ENCODE data around the genes MED12 and GCNA.

DNA sequence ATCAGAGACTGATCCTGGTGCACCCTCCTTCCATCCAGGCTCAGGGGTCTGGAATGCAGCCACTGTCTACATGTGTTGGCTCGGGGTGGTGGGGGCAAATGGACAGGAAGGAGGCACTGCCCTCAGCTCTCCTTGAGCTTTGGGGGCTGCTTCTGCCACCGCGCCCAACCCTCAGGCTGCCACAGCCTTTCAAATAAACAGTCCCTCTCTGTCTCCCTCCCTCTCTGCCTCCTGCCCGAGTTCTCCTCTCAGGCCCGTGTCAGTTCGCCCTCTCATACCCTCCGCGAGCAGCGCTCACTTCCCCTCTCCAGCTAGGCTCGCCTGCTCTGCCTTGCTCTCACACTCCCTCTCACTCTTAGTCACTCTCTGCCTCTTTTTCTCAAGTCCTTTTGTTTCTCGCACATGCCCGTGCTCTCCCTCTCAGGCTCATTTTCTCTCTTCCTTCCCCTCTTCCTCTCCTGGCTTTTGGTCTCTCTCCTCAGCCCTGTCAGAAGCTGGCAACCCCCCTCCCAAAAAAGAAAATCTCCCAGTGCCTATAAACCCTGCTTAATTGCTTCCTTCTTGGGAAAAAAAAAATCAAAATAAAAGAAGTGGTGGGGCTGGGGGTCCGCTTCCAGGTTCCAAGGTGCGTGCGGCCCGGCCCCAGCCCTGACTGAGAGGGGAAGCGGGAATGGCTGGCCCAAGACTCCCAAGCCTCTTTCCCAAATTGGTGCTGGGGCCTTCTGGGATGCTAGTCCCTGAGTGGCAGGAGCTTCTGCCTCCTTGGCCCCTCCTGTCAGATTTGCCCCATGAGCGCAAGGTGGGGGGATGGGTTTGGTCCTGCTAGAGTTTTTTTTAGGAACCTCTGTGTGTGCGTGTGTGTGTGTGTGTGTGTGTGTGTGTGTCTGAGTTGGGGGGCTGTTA lies 3.4 kb downstream of the EFNB1 start:
- RRBS, result no CpG with 5 or more reads among the region's 19 CpGs

- RRBS, result no CpG with 5 or more reads among the region's 12 CpGs
Measured at GRCh38 chrX:69027319-69028196, 137.7 kb downstream of the PJA1 start.

DNA sequence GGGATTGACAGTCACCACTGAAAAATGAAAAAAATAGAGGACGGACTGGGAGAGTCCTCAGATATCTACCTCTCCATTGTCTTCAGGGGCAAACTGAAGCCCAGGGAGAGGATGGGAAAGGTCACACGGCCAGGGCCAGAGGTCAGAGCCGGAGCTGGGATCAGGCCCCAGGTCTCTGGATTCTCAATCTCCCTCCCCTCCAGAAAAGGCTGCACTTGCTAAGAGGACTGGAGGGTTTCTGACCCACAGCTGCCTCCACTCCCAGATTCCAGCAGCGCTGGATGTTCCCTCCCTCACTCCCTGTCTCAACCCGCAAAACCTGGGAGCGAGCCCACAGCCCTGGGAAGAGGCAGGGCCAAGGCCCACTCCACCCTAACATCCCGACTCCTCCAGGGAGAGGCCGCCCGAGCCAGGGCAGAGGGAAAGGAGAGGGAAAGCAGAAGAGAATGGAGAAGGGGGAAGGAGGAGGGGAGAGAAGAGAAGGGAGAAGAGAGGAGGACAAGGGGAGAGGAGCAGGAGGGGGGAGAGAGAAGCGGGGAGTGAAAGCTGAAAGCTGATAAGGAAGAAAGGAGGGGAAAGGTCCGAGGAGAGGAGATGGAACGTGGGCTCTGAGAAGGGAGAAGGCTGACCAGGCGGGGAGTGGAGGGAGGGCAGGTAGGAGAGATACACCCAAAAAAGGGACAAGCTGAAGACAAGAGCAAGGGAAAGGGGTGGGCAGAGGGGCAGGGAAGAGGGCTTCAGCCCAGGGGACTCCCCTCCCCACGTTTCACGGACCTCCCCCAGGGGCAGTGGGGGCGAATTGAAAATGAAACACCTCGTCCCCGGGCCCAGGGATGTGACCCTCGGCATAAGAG lies 120.1 kb upstream of the PJA1 start:
- RRBS, result no CpG with 5 or more reads among the region's 19 CpGs

DNA sequence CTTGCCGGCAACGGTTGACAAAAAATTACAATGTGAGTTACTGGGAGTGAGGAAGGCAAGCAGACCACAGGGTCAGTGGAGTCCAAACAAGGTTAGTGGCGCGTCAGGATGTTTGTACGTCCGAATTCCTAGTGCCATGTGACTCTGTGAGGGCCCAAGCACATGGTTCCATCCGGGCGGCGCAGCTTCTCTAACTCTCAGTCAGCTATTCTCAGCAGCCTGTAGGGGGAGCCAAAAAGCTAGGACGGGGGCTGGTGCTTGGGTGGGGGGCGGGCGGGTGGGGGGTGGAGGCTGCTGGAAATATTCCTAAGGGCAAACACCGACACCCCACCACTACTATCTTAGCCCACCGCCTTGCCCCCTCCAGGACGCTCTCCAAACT lies 677 bp upstream of the NALF2 start:
- RRBS, result no CpG with 5 or more reads among the region's 15 CpGs

- RRBS, result no CpG with 5 or more reads among the region's 7 CpGs
Measured at GRCh38 chrX:69506329-69506741, 2.2 kb downstream of the NALF2 start.

GRCh38 chrX:69555871-69557024 lies 52.1 kb downstream of the NALF2 start:
- RRBS, result 17% methylated on average over 2 of the region's 19 CpGs

DNA sequence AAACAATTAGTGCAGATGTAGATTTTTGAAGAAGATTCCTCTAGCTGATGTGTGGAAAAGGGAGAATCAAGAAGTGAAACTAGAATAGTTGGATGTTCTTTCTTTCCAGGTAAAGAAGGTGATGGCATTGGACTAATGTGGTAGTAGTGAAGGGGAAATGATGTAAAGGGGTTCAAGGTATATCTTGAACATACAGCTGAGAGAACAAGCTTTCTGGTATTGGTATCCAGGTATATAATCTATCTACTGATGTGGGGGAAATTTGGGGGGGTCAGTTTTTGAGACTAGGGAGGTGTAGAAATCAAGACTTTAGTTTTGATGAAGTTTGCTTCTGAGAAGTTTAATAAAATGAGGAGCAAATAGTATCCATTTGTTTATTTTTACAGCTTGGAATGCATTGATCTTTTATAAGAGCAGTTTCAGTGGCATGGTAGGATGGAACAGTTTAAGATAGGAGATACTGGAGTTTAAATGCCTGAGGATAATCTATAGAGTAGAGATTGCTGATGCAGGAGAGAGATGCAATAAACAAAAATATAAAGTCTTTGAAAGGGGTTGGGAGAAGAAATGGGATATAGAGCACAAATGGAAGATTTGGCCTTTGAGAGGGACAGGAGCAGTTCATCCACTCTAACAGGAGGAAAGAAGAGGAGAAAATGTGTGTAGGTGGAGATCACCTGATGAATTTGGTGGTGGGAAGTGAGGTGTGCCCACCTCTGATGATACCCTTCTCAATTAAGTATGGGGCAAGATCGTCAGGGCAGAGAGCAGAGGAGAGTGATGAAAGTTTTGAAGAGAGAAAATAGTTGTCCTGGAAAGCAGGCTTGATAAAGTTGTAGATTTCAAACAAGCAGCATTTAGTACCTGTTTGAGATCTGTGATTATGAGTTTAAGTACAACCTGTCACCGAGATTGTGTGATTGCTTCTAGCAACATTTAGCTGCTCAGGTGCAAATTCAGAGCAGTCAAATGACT lies 35.6 kb downstream of the EDA start:
- RRBS, result no CpG with 5 or more reads among the region's 2 CpGs

GRCh38 chrX:69990304-69990739 lies 59.4 kb downstream of the AWAT2 start:
- RRBS, result no CpG with 5 or more reads among the region's 5 CpGs

- RRBS, result no CpG with 5 or more reads among the region's 14 CpGs
Measured at GRCh38 chrX:70930302-70930841, 524 bp downstream of the SLC7A3 start.

- RRBS, result no CpG with 5 or more reads among the region's 1 CpG
Measured at GRCh38 chrX:71060543-71060970, 7.6 kb downstream of the SNX12 start.

DNA sequence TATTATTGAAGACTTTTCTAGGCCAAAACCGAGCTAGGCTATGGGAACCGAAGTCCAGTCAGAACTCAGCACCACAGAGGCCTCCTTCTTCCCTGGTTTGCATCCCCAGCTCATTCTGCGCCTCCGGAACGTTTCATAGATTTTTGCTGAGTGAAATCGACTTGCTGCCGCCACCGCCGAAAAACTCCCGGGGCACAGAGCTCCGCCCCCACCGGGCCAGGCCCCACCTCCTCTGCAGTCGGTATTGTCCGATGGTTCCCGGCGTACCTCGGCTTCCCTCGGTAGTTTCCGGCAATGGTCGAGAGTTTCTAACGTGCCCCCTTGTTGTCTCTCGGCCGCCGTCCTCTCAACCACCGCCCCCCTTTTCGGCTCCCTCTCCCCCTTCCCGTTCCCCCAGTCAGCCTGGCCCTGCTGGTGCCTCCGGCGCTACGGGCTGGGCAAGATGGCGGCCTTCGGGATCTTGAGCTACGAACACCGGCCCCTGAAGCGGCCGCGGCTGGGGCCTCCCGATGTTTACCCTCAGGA lies at the start of gene MED12:
MED12 (plus strand) TSS at position 284 of the 525 bp plus-strand sequence.
- RRBS, result 1% methylated on average over 18 of the region's 38 CpGs

- RRBS, result no CpG with 5 or more reads among the region's 14 CpGs
Measured at GRCh38 chrX:71128165-71129020, 10.0 kb downstream of the MED12 start.

GRCh38 chrX:71164129-71164583 lies 19.5 kb downstream of the NLGN3 start:
- RRBS, result 62% methylated on average over 4 of the region's 11 CpGs

DNA sequence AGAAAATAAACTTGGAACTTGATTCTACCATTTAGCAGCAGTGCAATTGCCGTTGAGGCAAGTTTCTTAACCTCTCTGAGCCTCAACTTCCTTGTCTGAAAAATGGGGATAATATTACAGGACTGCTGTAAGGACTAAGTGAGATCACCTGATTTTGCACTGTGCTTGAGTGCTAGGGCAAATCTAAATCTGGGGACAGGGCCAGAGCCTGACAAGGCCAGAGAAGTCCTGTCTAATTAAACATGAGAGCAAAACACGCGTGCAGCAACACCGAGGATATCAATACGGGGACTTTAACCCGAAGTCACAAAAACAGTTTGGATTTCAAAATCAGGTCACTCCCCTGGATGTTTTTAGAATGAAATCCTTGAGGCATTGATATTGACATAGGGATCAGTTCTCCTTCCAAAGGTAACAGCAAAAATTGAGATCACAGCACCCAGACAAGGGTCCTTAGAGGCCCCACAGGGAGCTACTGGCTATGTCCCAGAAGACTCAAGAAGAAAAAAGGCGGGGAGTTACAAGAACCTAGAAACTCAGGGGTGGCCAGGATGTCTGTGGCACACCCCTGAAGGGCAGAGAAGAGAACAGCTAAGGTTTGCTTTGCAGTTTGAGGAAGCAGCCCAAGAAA lies 5.6 kb upstream of the GJB1 start:
- RRBS, result no CpG with 5 or more reads among the region's 7 CpGs

DNA sequence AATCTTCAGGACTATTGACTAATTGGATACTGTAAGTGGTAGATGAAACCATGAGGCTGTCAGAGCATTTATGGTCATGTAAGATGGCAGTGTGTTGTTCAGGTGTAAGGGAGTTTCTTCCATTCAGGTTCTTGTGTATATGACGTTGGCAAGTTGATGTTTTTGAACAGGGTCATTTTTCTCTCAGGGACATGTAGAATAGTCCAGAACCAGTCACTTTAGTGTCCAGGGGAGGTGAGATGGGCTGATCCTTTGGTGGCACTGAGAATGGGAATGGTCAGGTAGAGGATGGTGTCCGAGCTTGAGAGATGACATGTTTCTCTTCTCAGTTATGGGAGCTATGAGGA lies 69.4 kb upstream of the OGT start:
- RRBS, result no CpG with 5 or more reads among the region's 2 CpGs

GRCh38 chrX:71577754-71578568 lies at the start of gene GCNA:
Gene GCNA (plus strand): TSS chrX:71578437.
- RRBS, result 94% methylated on average over 8 of the region's 50 CpGs

- RRBS, result no CpG with 5 or more reads among the region's 11 CpGs
Measured at GRCh38 chrX:71619037-71619683, 849 bp upstream of the CXCR3 start.

DNA sequence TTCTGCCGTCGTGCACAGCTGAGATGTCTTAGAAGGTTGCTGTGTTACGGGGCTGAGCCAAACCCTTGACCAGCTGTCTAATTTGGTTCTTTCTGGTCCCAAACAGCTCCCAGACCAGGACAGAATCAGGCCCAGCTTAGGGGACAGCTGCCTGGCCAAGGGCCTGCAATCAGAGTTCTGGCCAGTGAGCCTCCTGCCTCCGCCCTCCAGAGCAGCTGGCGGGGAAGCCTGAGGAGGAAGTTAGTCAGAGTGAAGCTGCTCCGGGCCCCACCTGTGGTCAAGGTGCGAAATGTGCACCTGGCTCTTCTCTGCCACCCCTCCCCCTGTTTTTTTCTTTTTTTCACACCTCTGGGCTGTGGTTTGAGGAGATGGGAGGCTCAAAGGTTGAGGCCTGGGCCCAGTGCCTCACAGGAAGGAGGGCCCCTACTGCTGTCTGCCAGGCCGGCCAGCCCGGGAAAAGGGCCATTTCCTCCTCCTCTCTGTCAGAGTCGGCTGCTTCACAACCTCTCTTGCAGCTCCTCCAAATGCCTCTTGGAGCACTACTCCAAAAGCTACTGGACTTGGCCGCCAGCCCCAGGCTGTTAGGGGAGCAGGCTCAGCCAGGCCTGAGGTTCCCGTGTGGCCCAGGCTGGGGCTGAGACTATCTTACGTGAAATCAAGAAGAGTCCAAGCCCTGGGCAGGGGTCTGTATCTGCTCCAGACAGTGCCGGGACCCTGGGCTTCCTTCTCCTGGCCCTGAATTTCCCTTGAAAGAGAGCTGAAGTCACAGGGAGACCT lies 4.3 kb upstream of the CXCR3 start:
- RRBS, result no CpG with 5 or more reads among the region's 14 CpGs

GRCh38 chrX:71696900-71697392 lies 21.1 kb downstream of the CXorf49 start:
- RRBS, result no CpG with 5 or more reads among the region's 19 CpGs

- RRBS, result 3% methylated on average over 35 of the region's 112 CpGs
Measured at GRCh38 chrX:71911058-71912401, 885 bp downstream of the NHSL2 start.